HT-29 (cell line): Measurements from ENCODE around the genes HGS and PPP1R27.

- RAMPAGE, long total RNA = no peak
These were observed 11.6 kb downstream of the FSCN2 start for GRCh38 chr17:81539643-81540284.

GRCh38 chr17:81545422-81546176 lies 6.6 kb downstream of the FAAP100 start:
- RAMPAGE, long total RNA = no peak

DNA sequence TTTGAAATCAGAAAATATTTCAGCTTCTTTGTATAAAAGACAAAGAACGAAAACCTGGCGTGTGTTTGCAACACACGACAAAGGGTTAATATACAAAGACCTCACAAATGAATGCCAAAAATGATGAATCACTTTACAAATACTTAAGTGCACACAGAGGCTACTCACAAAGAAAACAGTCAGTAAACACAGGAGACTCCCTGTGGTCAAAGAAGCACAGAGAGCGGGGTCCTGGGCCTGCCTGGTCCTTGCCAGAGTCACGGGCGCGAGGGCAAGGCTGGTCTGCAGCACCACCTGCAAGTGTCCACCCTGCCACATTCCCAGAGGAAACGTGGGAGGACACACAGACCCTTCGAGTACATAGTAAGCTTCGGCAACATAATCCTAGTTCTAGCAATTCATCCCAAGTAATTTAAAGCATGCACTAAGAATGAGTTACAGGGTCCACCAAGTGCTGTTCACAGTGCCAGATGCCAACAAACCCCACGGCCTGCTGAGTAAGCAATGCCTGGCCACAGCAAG lies 24.5 kb upstream of the FAAP100 start:
- RAMPAGE, long total RNA = no peak

- RAMPAGE, long total RNA = no peak
These were observed 4.7 kb downstream of the PDE6G start for GRCh38 chr17:81651554-81652219.

GRCh38 chr17:81683895-81684285 lies at the start of gene HGS:
Gene HGS (plus strand): TSS chr17:81684011.
- RAMPAGE, long total RNA = start-site peak on the plus strand at chr17:81683991-81684057, 132 and 141 reads in 2 replicates

DNA sequence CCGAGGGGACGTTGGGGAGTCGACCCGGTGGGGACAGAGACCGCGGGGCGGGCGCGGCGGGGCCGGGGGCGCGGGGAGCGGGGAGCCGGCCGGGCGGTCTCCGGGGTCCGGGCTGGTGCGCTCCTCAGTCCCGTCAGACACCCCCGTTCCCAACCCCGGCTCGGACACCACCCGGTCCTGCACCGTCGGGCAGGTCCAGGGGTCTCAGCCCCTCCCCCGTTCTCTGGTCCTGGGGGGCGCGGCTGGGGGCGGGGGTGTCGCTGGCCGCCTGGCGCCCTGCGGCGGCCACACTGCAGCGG lies 270 bp downstream of the GCGR start:
- RAMPAGE, long total RNA = no peak

- RAMPAGE, long total RNA = no peak
These were observed 1.3 kb downstream of the MCRIP1 start for GRCh38 chr17:81831529-81832477.

GRCh38 chr17:81834529-81835479 lies at the start of gene PPP1R27:
Gene PPP1R27 (minus strand): TSS chr17:81835050.
- RAMPAGE, long total RNA = no peak

DNA sequence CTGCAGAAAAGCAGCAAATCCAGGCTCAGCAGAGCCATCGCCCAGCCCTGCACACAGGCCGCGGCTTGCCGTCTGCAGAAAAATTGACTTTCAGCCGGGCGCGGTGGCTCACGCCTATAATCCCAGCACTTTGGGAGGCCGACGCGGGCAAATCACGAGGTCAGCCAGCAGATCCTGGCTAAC lies 7.1 kb upstream of the PPP1R27 start:
- RAMPAGE, long total RNA = no peak

DNA sequence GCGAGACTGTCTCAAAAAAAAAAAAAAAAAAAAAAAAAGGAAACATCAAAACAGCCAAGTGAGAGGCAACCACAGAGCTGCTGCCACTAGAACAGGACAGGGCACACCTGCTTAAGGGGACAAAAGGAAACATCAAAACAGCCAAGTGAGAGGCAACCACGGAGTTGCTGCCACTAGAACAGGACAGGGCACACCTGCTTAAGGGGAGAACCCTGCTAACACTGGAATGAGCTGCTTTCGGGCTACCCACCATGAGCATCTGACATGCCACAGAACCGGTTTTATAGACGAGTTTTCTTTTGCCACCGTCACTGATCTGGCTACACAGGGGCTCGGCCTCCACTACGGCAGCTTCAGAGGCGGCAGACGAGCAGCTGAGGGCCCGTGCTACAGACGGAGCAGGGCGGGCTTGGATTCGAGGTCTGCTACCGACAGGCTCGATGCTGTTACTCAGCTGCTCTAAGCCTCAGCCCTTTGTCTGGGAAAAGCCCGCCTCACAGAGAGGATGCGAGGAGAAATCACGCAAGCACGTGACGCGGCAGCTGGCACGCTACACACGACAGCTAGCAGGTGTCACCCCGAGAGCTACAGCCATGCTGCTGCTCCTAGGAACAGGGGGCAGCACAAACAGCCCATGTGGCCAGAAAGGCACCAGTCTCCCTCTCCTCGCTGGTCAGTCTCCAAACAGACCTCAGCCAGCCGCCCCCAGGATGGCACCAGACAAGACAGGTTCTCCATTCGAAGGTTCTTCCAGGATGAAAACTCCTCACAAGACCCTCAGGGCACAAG lies 1.9 kb downstream of the P4HB start:
- RAMPAGE, long total RNA = no peak

- RAMPAGE, long total RNA = no peak
These were observed 8.4 kb upstream of the ARHGDIA start for GRCh38 chr17:81879111-81880304.

DNA sequence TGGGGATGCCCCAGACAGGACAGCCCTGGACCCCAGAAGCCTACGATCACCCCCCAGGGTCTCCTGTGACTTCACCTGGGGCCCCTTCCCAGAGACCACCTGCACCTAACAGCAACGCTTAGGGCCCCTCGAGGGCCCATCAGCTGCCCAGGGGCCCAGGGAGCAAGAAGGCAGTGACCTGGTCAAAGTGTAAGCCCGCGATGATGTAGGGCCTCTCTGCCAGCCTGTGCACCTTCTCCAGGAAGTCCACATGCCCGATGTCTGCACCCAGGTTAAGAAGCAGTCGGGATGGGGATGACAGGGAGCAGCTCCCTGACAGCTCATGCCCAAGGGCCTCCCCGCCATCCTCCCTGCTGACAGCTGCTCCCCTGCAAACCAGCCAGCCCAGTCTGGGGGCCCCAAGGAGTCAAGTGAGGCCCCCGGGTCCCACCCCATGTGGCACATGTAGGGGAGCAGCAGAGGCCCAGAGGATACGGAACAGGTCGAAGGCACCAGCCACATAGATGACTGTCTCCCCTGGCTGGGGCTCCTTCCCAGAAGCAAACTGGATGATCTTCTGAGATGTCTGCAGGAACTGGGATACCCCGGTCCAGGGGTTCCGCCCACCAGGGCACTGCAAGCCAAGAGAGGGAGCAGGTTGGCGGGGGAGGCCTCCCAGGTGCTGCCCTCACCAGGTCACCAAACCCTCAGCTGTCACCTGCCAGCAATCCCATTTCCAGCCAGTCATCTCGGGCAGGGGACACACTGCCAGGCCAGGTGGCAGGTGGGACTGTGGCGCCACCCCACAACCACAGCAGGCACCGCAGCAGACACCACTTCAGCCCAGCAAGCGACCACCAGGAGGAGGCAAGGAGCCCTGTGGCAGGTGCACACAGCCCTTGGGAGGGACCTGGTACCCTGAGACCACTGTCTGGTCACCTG lies 4.5 kb downstream of the NPB start:
- RAMPAGE, long total RNA = no peak

DNA sequence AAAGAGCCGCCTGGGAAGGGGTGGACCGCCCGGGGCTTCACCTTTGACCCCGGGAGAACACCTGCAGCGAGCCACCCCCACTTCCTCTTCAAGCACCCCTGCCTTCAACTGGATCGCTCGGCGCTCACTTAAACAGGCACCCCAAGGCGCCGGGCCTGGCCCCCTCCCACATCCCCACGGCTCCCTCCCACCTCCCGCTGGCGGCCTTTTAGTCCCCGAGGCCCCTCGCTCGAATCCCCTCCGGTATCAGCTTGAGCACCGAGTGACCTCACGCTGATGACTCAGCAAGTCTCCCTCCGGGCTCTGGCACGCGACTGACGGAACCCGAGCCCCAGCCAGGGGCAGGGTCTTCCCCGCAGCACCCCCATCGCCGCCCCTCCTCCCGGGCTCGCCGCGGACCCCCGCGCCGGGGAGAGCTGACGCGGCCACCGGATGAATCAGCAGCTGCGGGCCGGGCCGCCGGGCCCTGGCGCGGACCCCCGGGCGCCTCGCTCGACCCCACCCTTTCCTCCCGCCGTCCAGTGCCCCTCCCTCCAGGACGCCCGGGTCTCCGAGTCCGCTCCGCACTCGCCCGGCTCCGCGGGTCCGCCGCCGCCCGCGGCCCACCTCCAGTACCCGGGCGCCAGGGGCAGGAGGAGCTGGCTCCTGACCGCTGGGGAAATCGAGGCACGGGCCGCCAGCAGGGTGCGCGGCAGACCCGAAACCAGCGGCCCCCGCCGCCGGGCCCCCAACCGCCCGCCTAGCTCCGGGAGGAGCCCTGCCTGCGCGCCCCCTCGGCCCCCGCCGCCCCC lies 650 bp downstream of the MAFG start:
- RAMPAGE, long total RNA = no peak

DNA sequence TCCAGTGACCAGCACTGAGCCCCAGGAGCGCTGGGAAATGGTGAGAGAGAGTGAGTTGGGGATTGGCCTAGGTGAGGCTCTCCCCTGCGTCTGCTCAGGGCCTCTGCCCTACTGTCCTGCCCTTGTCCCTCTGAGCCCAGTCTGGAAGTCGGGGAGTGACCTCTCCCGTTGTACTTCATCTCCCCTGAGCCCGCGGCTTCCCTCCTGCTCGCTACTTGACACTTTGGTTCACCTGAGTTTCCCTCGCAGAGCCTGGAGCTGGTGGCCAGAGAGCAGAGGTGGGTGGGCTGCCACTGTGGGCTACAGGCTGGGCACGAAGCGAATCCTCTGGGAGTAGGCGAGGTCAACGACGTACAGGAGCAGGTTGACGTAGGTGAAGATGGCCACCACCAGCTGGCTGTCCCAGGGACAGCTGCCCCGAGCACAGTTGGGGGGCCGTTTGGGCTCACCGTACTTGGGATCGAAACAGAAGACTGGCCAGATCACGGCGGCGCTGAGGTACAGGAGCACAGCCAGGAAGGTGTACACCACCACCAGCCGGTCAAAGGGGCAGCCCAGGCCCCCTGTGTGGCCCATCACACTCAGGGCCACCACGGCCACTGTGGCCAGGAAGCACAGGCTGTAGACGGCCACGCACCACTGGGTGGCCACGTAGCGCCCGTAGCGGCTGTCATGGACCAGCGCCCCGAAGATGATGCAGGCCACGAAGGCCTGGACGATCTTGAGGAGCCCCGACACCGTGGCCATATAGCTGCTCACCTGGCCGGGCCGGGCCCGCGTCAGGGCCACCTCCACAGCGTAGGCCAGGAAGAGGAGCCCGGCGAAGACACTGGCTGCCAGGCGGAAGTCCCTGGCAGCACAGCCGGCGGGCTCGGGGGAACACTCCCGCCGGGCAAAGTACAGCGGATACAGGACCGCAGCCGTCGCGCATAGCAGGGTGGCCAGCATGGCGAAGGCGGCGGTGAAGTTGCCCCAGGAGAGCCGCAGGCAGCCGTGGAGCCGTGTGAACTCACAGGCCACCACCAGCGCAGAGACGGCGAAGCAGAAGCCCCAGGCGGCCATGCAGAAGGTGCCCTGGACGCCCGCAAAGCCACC lies 3.8 kb upstream of the PYCR1 start:
- RAMPAGE, long total RNA = no peak

DNA sequence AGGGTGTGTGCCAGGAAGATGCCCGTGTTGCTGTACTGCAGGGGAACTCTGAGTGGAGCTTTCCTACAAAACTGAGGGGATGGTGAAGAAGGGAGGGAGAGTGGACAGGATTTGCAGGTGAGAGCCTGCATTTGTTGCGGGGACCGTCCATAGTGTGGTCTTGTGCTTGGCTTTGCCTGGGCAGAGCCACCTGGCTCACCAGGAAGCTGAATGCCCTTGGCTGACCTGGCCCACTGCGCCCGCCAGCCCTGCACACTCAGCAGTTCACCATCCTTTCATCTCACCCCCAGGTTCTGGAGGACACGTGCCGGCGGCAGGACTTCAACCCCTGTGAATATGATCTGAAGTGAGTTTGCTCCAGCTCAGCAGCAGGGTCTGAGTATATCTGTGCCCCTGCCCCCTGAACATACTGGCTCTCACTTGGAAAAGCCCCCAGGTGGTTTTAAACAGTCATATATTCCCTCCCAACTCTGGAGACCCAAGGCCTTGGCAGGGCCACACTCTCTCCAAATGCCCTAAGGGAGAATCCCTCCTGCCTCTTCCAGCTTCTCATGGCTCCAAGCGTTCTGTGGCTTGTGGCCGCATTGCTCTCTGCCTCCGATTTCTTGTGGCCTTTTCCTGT lies 1.6 kb downstream of the ASPSCR1 start:
- RAMPAGE, long total RNA = no peak

DNA sequence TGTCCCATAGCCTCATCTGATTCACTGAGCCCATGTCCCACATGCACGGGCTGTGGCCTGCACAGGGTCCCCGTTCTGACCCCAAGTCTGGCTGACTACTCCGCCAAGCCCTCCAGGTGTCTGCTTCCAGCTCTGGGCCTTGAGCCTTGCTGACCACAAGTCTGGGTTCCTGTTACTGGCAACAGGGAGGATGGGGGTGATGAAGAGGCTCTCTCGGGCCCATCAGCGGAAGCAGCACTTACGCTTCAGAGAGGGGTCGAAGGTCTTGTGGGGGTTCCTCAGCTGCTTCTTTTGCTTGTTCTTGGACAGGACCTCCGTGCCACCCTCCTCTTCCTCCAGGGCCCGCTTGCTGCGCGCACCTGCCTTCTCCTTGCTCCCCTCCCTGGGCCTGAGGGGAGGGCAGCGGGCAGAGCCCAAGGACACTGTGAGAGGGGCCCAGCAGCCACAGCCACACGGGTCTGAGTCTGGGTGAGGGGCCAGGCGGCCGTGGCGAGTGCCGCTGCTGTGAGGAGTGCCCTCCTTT lies 5.8 kb downstream of the DUS1L start:
- RAMPAGE, long total RNA = no peak

DNA sequence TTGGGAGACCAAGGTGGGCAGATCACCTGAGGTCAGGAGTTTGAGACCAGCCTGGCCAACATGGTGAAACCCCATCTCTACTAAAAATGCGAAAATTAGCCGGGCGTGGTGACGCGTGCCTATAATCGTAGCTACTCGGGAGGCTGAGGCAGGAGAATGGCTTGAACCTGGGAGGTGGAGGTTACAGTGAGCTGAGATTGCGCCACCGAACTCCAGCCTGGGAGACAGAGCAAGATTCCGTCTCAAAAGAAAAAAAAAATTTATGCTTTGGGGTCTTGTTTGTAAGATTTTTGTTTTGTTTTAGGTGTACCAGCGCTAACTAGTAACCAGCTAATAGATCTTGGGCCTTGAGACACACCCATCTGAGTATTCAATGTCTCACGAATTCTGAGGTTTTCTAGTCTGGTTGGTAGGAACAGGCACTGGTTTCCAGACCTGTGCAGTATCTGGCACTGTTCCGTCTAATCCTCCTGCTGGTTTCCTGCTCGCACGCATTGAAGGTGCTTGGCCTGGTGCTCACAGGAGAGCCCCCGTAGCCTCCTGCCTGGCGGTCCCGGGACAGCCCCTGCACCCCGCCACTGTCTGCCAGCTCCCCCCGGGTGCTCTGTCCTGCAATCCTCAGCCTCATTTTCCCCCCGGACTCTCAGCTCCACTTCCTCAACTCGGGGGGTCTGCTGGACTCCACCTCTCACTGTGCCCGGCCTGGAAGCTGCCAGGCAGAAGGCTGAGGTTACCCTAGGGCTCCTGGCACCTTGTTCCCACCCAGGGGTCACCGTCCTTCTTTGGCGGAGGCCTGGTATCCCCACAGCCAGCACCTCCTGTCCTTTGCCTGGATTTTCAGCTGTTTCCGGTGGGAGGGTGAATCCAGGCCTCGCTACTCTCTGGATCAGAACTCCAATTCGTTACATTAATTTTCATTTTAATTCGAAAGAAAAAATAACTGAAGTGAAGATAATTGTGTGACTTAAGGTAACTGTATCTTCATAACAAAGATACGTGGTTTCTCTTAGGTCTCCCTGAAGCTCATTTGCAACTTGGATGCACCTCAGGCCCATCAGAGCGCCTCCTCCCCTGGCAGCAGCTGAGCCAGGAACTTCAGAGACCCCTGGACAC lies 10.7 kb upstream of the DUS1L start:
- RAMPAGE, long total RNA = no peak

DNA sequence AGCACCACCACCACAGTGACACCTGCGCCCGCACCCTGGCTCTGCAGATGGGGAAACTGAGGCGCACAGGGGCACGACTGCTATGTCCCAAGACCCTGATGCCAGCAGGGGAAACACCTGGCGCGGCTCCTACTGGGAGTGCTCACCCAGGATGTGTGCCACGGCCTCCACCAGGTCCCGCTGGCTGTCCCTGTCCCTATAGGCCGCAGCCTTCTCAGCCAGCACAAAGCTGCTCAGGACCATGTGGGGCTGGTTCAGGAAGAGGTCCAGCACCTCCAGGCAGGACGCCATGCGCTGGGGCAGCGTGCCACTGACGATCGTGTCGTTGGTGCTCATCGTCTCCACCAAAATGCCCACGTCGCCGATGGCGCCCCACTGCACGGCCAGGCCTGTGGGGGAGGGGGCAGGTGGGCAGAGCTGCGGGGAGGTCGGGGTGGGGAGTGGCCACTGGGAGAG lies 15.9 kb upstream of the DUS1L start:
- RAMPAGE, long total RNA = no peak

- RAMPAGE, long total RNA = no peak
These were observed 15.7 kb downstream of the FASN start for GRCh38 chr17:82081911-82083127.

- RAMPAGE, long total RNA = no peak
These were observed 725 bp upstream of the FASN start for GRCh38 chr17:82098631-82099290.